Measurements from ENCODE around the gene RAB41.

DNA sequence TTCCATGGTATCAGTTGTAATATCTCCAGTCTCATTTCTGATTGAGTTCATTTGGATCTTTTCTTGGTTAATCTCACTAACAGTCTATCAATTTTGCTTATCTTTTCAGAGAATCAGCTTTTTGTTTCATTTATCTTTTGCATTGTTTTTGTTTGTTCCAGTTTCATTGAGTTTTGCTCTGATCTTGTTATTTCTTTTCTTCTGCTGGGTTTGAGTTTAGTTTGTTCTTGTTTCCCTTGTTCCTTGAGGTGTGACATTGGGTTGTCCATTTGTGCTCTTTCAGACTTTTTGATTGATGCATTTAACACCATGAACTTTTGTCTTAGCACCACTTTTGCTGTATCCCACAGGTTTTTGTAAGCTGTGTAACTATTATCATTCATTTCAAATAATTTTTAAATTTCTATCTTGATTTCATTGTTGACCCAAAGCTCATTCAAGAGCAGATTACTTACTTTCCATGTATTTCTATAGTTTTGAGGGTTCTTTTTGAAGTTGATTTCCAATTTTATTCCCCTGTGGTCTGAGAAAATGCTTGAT is 45.0 kb downstream of the ZC4H2 start:
- PRO-cap, result no peak

- PRO-cap, result no peak
Observed at GRCh38 chrX:65643016-65643959, 24.2 kb upstream of the MSN start.

DNA sequence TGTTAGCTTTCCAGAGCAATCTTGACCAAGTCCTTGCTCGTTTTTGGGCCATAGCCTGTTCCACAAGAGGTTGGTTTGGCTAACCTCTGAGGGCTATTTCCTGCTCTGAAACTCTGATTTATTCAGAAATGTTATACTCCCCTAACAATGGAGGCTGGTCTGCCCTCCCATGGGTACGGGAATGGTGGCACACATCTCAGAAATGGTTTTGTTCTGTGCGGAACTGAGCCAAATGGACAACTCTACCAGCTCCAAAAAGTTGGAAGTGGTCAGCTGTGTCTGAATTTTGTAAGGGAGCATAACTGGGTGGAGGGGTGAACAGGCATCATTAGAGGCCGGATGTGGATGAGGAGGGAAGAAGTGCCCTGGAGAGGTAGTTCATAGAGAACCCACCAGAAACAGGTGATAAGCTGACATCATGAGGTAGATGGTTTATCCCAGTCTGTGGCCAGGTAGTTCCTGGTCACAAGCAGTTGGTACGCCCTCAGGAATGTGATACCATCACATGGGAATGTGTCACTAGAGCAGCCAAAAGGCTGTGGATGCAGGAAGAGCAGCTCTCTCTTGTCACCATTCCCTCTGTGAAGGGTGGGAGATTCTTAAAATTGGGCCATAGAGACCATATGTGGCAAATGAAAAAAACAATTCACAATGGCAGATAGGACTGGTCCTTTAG is 21.8 kb downstream of the MSN start:
- PRO-cap, result no peak

DNA sequence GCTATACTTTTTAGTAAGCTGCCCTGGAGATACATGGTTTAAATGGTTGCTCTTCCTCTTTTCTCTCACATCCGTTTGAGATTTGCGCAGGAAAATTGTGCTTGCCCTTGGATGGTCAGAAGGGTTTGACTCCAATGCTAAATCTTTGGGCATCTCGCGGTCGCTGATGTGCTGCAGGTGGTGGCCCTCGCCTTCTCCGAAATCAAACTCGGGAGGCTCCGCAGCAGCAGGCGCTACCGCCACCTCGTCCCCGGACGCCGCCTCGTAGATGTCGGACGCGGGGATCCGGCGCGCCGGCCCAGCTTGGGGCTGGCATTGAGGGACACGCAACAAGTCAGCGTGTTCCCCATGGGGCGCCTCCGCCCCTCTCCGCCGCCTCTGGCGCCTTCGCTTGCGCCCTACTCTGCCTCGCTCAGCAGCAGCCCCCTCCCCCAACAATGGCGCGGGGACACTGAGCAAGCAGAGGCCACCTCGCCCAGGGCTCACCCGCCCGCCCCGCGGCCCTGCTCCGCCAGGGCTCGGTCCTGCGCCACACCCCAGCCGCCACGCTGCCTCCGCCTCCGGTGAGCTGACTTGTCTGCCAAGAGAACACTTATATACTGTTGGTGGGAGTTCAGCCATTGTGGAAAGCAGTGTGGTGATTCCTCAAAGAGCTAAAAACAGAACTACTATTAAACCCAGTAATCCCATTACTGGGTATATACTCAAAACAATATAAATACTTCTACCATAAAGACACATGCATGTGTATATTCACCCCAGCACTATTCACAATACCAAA is 154.6 kb downstream of the MSN start:
- PRO-cap, result no peak

DNA sequence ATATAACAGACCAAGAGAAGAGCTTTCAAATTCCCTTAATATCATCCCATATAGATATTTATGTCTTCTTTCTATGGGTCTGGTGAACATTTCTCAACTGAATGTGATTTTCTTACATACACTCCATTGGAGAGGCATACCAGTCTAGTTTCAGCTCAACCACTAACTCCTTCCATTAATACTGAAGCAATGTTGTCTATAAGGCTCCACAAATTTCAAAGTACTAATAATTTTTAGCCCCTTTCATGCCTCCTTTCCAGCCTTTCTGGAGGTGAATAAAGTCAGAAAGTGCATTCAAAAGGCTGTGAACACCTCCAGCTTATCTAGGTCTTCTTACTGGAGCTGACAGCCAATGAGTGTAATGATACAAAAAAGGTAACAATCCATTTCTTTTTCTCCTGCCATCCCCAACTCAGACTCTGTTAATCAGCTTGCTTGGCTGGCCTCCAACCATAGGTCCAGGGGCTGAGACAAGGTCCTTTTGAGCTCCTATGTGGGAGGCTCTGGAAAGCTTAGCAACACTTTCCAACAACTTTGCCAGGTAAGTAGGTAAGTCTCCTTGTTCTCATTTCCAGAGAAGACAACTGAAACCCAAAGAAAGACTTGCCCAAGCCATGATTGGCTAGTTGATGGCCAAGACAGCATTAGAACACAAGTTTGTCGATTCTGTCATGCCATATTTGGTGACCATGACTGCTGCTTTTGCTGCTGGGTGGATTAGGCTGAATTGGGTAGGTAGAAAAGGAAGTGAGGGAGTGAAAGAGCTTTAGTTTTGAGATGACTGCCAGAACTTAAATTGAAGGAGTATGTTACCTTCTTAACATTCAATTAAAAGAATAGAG is 23.0 kb downstream of the VSIG4 start:
- PRO-cap, result no peak

GRCh38 chrX:66021215-66021942 is 18.5 kb downstream of the VSIG4 start:
- PRO-cap, result no peak

GRCh38 chrX:66930619-66930990 is 291.7 kb upstream of the EDA2R start:
- PRO-cap, result no peak

GRCh38 chrX:67546757-67547353 is 3.0 kb downstream of the AR start:
- PRO-cap, result no peak

- PRO-cap, result no peak
Observed at GRCh38 chrX:67563444-67564052, 19.7 kb downstream of the AR start.

GRCh38 chrX:67780558-67781364 is 236.9 kb downstream of the AR start:
- PRO-cap, result no peak

GRCh38 chrX:68079850-68080377 is 353.4 kb downstream of the OPHN1 start:
- PRO-cap, result no peak

DNA sequence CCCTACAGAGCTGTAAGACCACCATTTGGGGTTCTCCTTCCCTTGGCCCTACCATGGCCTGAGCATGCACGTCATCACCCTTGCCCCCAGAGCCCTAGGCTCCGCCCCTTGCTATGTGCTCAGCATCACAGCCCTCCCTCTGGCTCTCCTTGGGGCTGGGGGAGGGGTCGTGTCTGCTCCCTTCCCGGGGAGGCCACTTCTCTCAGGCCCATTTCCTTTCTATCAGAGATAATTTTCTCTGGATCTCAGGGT is 55.8 kb downstream of the STARD8 start:
- PRO-cap, result no peak

DNA sequence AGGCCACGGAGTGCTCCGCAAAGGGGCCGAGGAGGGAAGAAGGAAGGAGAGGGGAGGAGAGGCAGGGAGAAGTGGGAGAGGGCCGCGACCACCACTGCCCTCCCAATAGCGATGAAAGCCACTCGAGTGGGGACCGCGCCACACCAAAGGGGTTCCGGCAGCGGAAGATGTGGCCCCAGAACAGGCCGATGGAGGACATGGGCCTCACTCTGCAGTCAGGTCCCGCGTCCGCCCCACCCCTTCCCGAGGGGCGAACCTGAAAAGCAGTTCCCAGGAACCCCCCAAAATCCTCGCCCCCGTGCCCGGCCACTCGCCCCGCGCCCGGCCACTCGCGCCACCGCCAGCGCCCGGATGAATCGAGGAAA is 283 bp downstream of the PJA1 start:
- PRO-cap, result no peak

DNA sequence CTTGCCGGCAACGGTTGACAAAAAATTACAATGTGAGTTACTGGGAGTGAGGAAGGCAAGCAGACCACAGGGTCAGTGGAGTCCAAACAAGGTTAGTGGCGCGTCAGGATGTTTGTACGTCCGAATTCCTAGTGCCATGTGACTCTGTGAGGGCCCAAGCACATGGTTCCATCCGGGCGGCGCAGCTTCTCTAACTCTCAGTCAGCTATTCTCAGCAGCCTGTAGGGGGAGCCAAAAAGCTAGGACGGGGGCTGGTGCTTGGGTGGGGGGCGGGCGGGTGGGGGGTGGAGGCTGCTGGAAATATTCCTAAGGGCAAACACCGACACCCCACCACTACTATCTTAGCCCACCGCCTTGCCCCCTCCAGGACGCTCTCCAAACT is 677 bp upstream of the NALF2 start:
- PRO-cap, result no peak

GRCh38 chrX:69503840-69504283 is 264 bp upstream of the NALF2 start:
- PRO-cap, result no peak

- PRO-cap, result bidirectional peak, plus-strand start at chrX:70133948, minus-strand start at chrX:70133815
Observed at GRCh38 chrX:70133570-70134570, 623 bp downstream of the IGBP1 start.

GRCh38 chrX:70136969-70137634 is 3.9 kb downstream of the IGBP1 start:
- PRO-cap, result no peak

GRCh38 chrX:70148642-70148957 is 15.4 kb downstream of the IGBP1 start:
- PRO-cap, result no peak

GRCh38 chrX:70281951-70282450 is at the start of gene RAB41:
RAB41 (plus strand) TSS chrX:70282172.
- PRO-cap, result no peak

DNA sequence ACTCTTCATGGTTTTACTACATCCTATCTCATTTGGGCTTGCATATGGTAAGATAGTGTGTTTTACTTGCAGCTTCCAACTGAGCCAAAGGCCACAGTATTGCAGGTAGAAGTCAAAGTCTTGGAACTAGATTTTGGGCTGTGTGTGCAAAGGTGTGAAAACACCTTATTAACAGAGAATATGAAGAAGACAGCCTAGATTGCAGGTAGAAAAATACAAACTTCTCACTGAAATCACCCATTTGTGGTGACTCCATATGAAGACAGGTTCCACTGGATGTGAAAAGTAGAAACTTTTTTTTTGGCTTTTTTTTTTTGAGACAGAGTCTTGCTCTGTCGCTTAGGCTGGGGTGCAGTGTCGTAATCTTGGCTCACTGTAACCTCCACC is 46.0 kb downstream of the DLG3 start:
- PRO-cap, result no peak